ENCODE data around the gene TFCP2L1.

GRCh38 chr2:119464779-119465372, 33.2 kb downstream of the TMEM37 start:
- PRO-cap, result no peak

- PRO-cap, result no peak
These were observed 43.5 kb downstream of the SCTR start for GRCh38 chr2:119480739-119481200.

GRCh38 chr2:119489533-119490062, 34.7 kb downstream of the SCTR start:
- PRO-cap, result no peak

DNA sequence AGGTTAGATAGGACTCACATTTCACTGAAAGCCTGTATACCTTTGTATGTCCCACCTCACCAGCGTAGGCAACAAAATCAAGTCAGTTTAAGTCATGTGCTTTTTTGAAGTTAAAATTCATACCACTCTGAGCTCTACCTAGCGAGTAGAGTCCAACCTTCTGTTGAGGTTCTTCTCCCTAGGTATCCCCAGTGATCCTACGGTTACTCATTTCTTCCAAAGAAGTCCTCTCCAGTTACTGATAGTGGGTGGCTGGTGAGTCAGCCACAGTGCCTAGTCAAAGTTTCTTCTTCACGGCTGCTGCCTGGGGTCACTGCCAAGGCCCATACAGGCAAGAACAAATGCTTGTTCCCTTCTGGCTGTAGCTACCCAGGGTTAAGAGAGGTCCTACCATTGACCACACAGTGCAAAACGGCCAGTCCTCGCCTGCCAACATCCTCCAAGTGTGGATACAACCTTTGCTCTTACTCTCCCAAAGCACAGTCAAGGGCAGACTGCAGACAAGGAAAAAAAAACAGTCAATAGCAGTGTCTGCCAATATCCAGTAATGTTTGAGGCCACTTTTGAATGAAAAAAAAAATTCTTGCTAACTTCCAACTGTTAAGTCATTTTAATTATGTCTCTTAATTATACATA, 2.9 kb upstream of the PTPN4 start:
- PRO-cap, result no peak

DNA sequence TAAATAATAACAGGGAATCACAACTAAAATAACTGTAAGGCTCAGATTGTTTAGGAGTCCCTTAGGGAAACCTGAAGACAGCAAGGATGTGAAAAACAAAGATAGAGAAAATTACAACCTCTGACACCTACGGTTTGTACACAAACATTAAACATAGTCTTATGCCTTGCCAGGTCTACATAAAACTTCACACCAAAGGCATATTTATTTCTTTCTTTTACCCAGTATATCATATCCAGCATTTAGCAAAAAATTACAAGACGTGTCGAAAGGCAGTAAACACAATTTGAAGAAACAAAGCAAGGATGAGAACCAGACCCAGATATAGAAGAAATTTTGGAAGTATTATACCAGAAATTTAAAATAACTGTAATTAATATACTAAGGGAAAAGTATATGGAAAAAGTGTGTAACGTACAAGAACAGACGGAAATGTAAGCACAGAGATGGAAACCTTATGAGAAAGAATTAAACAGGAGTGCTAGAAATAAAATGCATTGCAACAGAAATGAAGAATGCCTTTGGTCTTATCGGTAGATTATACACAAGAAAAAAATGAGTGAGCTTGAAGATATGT, 111.5 kb upstream of the EPB41L5 start:
- PRO-cap, result no peak

DNA sequence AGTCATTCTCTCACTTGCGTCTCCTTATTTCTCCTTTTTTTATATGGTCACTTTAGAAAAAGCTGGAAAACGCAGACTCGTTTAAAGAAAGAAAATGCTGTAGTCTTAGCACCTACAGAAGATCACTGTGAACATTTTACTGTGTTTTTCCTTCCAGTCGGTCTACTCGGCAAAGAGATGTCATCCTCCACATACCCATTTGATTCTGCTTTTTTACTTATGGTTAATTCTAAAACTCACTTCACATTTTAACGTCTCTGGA, 5.1 kb upstream of the TMEM185B start:
- PRO-cap, result unidirectional peak, minus-strand start at position 166 of the sequence

DNA sequence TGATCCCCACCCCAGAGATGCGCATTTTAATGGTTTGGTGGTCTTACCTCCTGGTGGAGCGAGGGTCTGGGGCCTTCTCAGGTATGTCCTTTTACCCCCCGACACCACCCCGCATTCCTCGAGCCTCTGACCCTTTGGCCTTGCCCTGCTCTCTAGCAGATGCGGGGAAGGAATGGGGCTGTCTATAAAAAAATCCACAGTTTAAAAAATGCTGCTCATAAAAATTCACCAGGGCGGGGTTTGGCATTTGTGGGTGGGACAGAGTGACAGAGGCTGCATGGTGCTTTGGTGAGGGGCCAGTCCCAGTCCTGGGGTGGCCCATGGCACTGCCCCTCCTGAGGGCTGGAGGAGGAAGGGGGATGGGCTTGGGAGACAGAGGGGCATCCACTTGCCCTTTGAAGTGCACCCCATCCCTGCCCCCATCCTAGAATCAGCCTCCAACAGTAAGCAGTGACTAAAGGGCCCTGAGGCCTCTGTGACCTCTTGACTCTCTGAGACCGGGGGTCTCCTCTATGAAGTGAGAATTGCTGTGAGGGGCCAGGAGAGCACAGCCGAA, 6.6 kb upstream of the RALB start:
- PRO-cap, result no peak

DNA sequence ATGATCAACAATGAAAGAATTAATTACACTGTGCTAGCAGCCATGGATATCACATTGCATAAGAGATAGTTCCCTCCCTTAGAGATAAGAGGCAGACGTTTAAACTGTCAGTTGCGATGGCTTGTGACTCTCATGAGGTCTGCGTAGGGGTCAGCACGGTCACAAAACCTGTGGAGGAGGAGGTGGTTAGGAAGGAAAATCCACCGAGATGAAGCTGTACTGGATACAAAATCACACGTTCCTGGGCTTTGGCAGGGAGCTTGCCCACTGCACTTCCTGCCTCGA, 751 bp upstream of the RALB start:
- PRO-cap, result no peak

DNA sequence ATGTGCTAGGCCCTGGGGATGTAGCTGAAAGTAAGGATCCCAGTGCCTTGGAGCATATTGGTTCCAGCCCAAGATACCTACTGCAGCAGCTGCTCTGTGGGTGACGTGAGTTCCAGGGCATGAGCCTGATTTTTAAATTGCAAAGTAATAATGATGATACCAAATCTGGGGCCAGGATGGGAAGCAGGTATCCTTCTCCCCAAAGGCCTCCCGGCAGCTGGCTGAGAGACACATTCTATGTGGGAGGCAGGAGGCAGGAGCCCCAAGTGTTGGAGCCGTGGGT, 52.2 kb downstream of the INHBB start:
- PRO-cap, result no peak

DNA sequence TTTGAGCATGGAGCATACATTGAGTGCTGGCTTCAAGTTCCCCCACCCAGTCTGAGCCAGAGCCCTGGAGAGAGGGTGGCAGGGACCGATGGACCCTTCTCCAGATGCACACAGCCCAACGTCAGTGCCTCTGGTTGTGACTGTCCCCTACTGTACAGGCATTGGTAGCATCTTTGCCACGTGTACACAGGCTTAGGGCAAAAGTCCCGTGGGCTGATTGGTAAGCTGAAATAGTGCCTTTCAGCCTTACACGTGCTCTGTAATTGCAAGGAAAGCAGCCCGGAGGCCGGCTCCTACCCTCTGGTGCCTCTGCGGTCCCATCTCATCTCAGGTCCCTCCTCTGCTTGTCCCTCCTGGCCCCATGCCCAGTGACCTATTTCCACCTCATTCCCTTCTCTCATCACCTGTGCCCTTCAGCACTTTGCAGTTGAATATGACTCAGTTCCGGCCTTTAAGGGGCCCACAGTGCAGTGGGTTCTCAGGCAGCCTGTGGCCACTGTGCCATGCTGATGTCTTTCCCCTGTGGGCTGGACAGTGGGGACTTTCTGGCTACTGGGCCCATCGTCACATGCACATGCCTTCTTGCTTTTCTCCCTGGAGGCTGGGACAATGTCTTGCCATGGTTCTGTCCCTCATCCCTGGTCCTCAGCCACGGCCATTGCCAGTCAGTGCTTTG, 154.2 kb downstream of the INHBB start:
- PRO-cap, result no peak

- PRO-cap, result no peak
These were observed 176.3 kb downstream of the INHBB start for GRCh38 chr2:120521964-120522889.

DNA sequence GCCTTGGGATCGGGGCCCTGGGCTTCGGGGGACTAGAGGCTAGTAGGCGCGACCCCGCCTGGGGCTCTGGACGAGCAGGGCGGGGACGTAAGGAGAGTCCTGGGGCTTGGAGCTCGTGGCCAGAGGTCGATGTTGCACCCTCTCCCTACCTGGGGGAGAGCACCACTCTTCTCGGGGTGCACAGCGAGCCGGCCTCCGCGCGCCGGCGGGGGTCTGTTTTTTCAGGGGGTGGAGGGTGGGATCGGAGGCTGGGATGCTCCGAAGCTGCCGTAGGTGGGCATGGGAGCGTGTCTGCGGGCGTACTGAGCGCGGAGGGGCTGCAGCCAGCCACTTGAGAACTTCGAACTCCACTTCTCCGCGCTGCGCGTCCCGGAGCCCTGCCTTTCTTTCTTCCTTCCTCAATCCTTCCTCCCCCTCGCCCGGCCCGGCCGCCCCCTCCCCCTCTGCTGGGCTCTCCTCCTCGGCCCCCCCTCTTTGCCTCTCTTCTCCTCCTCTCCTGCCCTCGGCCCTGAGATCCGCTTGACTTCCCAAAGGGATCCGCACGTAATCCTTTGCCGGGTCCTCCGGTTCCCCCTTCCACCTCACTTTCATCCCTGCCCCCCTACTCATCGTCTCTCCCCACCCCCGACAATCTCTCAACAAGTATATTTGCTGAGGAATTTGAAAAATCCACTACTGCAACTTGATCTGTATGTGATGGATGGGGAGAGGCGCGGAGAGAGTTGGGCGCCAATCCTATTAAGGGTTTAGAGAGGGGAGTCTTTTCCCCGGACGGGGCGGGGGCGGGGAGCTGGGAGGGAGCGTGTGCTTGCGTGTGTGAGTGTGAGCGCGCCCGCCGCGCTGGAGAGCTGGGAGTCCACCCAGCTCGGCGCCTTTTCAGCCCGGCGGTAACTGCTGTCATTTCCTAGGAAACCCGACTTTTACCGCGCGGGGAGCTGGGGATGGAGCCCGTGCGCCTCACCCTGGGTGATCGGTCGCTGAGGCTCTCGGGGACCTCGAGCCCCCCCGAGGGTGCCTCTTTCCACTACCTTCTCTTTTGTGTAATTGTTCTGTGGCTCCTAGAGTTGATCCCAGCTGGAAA, 1.1 kb downstream of the GLI2 start:
- PRO-cap, result no peak

DNA sequence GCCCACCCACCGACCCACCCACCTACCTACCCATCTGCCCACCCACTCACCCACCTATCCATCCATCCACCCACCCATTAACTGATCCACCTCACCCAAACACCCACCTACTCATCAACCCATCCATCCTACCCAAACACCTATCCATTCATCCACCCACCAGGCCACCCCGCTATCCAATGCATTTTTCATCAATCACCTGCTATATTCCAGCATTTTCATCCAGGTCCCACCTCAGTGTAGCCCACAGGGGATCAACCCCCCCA, 121.8 kb downstream of the GLI2 start:
- PRO-cap, result no peak

- PRO-cap, result no peak
These were observed 269.0 kb downstream of the TFCP2L1 start for GRCh38 chr2:121015606-121016768.

GRCh38 chr2:121074797-121075592, 210.0 kb downstream of the TFCP2L1 start:
- PRO-cap, result unidirectional peak, minus-strand start at chr2:121075393

DNA sequence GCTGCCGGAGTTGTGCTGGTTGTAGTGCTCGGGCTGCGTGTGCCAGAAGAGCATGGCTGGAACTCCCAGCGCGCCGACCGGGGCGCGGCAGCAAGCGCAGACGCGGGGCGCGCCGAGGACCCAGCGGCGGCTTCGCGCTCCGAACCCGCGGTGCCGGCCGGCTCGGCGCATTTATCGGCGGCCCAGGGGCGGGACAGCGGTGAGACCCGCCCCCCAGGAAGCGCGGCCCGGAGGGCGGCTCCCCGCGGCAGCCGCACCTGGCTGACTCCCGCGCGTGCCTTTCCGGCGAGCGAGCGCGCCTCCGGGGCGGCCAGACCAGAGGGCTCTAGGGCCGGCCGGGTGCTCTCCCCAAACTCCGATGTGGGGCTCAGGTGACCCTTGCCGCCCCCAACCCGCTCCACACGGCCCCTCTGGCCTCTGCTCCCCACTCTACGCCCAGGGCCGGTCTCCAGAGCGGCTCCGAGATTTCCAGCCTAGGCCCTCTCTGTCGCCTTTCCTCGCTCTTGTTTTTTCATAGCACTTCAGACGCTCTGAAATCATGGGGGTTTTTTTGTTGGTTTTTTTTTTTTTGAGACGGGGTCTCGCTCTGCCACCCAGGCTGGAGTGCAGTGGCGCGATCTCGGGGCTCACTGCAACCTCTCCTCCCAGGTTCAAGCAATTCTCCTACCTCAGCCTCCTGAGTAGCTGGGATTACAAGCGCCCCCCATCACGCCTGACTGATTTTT, at the start of gene TFCP2L1:
Gene TFCP2L1, minus strand, starts transcription at position 147 of the 725 bp plus-strand sequence.
- PRO-cap, result no peak

GRCh38 chr2:121346838-121347578, 62.0 kb upstream of the TFCP2L1 start:
- PRO-cap, result no peak

- PRO-cap, result no peak
These were observed 140.2 kb upstream of the TFCP2L1 start for GRCh38 chr2:121425112-121425663.

- PRO-cap, result no peak
These were observed 145.1 kb upstream of the TFCP2L1 start for GRCh38 chr2:121429946-121430652.

GRCh38 chr2:121437480-121438044, 152.6 kb upstream of the TFCP2L1 start:
- PRO-cap, result no peak